ENCODE measurements around a stretch of chr18.

DNA sequence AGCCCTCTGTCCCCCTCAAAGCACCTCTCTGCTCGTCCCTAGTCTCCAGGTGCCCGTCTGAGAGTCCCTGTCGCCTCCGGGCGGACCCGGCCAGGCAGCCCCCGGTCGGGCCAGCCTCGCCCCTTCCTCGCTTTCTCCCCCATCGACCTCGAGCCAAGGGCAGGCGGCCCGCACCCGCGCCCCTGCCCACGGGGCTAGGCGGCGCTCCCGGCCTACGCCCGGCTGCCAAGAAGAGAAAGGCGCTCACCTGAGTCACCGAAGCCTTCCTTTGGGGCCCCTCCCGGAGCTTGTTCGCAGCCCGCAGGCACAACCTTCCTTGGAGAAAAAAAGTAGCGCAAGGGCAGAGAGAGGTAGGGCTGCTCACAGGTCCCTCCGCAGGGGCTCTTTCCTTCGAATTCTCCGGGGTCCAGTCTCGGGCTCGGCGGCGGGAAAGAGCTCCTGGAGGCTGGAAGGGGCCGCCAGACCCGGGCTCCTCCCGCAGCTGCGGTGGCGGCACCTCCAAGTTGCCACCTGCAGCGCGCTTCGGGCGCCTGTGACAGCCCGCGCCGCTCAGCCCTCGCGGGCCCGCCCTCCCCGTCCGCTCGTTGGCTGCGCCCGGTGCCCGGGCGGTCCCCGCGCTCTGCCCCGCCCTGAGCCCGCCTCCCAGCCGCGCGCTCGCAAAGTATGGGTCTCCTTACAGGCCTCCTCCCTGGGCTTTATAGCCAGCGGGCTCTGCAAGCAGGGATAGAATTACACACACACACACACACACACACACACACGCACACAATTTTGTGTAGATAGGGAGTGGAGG lies 86.5 kb upstream of the EPB41L3 start:
- PRO-cap: unidirectional peak, minus-strand start at position 505 of the sequence

DNA sequence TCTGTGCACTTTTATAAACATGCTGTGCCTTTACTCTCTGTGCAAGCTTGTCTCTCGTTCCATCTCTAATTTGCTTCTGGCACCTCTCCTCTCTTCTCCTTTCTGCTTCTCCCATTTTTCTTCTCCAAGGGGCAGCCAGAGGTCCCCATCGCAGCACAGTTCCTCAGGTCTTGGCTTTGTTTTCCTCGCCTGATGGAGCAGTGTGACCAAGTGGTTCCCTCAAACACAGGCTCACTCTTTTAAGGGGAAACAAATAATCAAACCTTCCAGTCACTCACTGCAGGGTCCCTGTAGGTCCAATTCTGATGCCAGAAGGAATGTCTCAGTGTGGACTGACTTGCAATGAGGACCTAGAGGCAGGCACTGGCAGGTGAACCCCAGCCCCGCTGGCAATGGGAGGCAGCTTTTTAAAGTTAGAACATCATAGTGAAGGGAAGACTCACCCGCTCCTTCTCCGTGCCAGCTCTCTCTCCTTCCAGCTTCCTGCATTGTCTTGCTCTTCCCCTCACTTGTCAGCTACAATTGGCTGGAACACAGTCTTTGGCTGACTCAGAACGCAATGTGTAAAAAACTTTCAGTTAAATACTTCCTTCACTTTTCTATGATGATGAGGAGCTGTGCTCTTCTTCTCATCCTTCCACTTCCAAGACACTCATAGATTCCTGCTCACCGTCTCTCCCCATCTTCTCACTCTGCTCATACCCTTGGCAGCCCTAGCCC lies 117.7 kb upstream of the TMEM200C start:
- PRO-cap: no peak

GRCh38 chr18:6362860-6363059 lies 52.0 kb downstream of the L3MBTL4 start:
- PRO-cap: no peak

DNA sequence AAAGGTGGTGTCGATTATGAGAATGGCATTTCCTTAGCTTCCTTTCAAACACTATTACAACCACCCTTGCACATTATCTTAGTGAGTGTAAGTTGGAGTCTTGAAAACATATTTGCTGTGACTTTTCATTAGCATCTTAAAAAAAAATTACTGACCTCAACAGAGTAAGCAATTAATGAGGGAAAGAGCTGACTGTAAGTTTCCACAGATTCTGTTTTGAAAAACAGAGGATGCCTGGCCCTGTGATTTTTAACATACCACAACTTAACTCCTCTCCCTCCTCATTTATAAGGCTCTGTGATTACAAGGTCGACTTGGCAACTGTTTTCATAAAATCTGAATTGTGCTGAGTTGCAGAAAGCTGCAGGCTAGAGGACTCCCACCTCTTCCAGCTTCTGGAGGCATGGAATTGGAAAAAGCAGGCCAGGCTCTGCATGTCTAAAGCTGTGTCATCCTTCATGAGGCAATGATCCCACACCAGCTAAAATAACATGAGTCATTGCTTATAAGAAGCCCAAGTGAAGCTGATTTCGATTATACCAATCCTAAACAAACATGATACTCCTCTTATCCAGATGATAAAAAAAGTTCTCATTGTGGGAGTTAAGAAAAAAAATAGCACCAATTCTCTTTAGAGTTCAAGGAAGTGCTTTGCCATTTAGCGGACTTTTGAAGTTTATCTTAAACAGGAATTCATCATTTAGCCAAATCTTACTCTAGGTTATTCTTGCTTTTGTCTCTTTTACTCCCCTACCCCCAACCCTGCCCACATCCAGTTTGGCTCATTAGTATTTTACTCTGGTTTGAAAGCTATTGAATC lies 11.7 kb downstream of the ARHGAP28 start:
- PRO-cap: no peak

DNA sequence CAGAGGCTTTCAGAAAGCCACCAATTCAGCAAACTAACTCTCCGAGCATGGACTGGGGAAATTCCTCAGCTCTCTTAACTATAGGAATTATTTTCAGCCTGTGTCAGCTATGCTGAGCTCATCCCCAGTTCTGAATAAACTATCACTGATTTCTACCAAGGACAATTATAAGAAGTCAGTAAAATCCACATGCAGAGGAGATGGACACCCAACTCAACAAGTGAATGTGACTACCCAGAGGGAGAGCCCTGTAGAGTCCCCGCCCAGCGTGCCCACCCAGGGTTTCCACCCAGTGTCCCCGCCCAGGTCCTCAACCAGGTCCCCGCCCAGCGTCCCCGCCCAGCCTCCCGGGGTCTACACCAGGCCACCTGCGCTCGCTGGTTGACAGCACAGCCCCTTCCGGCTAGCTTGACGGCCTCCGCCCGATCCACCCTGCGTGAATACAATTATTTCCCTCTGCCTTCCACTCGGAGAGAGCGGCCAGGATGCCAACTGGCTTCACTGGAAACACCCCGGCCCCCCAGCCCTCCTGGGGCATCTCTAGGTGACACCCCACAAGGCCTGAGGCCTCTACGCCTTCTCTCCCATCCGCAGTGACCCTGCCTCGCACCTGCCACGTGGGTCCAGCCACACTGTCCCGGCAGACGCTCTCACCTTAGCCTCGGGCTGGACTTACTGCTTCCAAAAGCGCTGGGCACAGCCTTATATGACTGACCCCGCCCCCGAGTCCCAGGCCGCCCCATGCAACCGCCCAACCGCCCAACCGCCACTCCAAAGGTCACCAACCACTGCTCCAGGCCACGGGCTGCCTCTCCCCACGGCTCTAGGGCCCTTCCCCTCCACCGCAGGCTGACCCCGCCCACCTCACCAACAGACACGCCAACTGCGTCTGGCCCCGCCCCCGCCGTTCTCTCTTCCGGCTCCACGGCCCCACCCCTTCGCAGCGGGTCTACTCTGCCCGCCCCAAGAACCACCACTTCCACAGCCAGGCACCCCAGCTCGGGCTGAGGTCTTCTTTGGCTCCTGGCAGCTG lies 188.2 kb downstream of the LAMA1 start:
- PRO-cap: no peak

- PRO-cap: no peak
These were observed 80.6 kb upstream of the PTPRM start for GRCh38 chr18:7486535-7486929.

DNA sequence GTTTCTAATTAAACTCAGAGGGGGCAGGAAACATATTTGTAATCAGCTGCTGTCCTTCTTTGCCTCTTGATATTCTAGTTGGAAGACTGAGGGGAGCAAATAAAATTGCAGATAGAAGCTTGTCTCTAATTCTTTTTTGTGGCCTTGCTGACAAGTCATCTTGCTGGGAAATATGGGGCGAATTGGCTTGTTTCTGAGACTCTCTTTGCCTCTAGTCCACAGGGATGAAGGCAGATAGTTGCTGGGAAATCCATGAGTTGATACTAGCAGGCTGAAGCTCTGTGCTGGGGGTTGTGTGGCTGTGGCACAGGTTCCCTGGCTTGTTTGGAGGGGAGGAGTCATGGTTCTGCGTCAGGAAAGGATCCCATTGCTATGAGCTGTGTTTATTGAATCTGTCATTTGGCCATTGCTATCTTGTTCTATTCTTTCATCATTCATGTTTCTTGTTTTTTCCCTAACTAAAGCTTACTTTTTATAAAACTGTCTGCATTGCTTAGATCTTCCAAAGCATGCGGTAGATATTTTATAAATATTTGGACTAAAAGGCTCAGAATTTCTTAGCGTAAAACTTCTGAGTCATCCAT lies 335.2 kb downstream of the PTPRM start:
- PRO-cap: no peak

GRCh38 chr18:8113499-8113901 lies 495.7 kb upstream of the RAB12 start:
- PRO-cap: no peak

GRCh38 chr18:8797135-8797594 lies 91.8 kb downstream of the MTCL1 start:
- PRO-cap: no peak

DNA sequence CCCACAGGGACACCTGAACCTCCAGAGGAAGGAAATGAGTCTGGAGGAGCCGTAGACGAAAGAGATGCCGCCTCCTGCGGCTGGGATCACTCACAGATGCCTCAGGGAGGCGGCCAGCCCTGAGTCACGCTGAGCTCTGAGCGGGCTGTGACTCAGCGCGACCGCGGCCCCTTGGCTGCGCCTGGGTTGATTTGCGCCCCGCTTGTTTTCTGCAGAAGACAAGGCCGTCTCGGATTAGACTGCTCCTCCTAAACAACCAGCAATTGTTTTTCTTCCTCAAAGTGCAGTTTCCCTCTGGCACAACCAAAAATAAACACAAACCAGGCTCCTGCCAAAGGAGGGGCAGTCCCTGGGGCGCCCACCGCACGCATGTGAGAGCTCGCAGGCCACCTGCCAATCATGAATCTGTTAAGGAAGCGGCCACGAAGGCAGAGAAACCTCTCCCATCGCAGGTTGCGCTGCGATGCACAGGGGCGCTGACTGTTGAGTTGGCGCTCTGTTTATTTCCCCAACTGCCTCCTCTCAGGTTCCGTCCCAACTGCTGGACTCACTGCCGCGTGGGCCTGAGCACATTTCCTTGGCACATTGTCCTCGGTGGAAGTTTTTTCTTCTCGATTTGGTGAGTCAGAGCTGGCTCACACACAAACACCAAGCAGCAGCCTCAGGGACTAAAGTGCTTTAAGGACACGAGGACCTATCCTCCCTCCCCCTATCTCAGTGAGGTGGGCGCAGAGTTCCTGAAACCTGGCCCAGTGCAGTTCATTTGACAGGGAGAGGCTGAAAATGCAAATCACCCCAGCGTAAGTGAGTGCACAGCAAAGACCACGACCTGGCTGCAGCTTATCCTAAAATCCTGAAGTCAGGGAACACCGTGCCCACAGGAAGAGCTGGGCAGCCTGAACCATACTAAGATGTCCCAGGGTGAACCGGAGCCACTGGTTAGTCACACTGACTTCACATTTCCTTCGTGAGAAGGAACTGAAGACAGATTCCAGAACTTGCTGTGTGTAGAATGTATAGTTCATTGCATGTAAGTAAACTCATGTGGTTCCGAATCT lies 85.0 kb upstream of the NDUFV2 start:
- PRO-cap: bidirectional peak, plus-strand start at position 206 of the sequence, minus-strand start at position 98 of the sequence; unidirectional peak, minus-strand start at position 540 of the sequence

GRCh38 chr18:9117165-9117741 lies 14.8 kb downstream of the NDUFV2 start:
- PRO-cap: no peak

DNA sequence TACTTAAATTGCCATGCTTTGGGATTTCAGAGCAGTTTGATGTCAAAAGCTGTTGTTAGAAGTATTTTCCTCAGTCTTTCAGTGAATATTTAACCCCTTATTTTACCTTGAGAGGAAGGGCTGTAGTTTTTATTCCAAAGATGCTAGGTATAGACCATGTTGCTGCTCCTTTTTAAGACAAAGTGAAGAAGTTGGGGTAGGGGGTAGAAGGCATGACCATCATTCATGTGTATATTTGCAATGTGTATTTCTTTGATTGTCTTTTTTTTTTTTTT lies 49.8 kb downstream of the ANKRD12 start:
- PRO-cap: no peak

DNA sequence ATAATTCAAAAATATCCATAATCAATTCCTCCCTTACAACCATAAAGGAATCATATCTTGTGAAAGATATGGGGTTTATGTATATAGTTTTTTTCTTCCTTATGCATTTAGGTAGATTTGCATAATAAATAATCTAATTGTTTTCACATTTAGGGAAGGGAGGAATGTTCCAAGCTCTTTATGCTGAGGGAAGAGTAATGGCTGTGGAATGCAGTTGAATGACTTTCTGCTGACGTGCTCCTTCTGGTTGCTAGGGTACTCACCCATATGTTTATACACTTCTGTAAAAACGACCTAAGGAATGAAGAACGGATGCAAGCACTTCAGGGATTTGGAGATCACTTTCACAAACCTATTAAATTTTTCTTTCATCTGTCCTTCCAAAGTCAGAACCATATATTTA lies 29.2 kb upstream of the PPP4R1 start:
- PRO-cap: no peak

DNA sequence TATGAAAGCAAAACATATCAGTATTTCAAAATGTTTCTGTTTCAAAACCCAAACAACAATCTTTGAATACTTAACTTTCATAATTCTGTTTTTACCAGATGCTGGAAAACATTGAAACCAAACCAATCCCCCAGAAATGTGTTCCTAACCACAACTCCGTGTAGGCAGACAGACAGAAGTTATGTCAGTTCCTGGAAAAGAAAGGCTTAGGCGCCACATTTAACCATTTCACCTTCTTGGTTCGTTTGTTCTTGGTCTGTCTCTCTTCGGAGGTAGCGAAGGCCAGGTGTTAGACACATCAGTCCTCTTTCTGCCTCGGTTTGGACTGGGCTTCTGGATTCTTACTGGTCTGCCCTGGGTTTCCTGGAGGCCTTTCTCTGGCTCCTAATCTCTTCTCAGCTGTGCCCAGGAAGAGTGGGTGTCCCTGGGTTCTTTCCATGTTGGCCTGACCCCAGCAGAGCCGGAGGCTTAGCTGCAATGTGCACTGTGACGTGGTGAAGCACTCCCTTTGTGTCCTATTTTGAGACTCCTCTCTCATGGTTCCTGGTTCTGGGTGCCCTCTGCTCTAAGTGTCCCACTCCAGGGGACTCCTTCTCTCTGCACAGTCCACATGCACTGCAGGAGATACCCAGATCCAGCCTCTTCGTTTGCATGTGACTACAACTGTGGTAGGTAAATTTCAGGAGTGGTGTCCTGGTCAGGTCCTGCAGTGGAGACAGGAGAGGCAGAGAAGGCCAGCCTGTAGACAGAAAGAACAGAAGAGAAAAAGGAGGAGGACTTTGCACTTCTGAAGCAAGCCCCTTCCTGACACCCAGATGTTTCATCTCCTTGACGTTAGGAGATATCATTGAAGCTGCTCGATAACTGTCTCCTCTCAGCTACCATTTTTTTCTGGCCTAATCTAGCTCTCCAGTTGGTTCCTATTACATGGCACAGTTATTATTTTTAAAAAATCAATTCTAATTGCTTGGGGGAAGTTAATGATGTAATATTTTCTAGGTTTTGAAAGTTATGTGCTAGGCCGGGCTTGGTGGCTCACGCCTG lies 22.9 kb upstream of the RAB31 start:
- PRO-cap: no peak

- PRO-cap: bidirectional peak, plus-strand start at chr18:9709007, minus-strand start at chr18:9708879; bidirectional peak, plus-strand start at chr18:9709195, minus-strand start at chr18:9709071
These were observed 692 bp downstream of the RAB31 start for GRCh38 chr18:9708544-9709441.

DNA sequence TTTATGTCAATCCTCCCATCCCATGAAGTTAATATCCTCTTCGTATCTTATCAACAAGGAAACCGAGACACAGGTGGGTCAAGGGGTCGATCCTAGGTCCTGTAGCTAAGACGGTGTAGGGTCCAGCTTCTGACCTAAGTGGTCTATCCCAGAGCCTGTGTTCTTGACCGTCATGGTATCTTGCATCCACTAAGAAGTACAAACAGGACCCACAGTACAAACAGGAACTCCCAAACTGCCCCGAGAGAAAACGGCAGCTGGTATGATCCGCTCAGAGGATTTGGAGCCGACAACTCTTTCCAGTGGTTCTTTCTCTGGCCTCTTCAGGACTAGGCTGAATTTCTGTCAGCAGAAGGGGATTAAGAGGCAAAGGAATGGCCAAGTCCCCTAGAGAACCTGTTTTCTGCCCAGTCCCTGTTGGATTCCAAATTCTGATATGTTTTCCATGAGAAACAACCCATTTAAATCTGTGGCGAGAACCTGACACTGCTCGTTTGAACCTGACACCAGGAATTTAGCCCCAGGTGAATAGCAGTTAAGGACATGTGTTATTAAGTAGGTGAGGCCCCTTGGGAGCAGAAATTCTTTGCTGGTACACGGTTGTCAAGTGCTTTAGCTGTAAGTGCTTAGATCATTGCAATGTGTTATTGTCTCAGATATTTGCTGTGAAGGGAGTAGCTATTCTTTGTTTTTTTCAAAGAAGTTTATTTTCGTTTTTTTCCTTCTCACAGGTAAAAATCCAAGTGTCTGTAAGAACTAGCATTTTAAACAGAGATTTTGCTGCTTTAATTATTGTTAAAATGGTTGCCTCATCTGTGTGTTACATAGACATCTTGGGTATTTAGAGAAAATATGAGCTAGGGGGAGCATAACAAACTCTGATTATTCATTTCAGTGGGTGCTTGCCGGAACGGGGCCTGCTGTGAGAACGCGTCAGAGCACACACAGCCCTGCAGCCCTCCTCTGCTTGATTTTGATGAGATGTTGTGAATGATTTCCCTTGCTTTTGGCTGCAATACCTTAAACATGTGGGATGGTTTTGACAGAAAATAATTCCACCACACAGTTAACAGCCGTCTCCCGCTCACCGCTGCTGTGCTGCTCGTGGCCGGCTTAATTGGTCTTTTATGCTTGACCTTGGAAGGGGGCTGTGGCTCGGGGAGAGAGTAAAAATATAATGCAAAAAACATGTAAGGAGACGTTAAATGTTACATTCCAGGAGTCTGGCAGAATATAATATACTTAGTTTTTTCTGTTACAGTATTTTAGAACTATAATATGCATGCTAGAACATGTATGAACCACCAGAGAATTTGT lies 50.3 kb upstream of the TXNDC2 start:
- PRO-cap: no peak

- PRO-cap: no peak
These were observed 11.7 kb downstream of the VAPA start for GRCh38 chr18:9925281-9926213.

DNA sequence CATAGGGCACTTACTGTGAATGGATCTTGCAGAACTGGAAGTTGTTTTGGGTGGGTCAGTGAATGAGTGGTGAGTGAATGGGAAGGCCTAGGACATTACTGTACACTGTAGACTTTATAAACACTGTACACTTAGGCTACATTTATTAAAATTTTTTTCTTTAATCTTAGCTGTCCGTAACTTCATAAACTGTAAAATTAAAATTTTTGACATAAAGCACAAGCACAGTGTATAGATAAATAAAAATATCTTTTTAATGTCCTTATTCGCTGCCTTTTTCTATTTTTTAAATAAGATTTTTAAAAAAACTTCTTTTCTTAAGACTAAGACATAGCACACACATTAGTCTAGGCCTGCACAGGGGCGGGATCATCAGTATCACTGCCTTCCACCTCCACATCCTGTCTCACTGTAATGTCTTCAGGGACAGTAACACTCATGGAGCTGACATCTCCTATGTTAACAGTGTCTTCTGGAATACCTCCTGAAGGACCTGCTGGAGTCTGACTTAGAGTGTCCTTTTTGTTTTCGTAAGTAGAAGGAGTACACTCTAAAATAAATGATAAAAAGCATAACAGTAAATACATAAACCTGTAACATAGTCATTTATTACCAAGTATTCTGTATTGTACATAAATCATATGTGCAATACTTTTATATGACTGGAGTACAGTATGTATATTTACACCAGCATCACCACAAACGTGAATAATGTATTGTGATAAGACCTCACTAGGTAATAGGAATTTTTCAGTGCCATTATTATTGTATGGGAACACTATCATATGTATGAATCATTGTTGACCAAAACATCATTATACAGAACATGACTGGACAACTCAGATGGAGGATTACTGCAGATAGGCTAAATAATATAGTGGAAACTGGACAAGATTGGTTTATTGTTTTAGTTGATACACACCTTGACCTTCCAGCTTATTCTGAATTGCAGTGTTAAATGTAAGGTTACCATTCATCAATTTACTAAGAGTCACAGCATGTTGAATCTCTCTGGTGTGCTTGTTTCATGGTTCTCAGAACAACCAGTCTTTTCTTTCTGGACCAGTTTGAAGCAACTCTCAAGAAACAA lies 33.2 kb downstream of the VAPA start:
- PRO-cap: no peak

- PRO-cap: unidirectional peak, plus-strand start at chr18:10024278
These were observed 110.2 kb downstream of the VAPA start for GRCh38 chr18:10023984-10024391.

DNA sequence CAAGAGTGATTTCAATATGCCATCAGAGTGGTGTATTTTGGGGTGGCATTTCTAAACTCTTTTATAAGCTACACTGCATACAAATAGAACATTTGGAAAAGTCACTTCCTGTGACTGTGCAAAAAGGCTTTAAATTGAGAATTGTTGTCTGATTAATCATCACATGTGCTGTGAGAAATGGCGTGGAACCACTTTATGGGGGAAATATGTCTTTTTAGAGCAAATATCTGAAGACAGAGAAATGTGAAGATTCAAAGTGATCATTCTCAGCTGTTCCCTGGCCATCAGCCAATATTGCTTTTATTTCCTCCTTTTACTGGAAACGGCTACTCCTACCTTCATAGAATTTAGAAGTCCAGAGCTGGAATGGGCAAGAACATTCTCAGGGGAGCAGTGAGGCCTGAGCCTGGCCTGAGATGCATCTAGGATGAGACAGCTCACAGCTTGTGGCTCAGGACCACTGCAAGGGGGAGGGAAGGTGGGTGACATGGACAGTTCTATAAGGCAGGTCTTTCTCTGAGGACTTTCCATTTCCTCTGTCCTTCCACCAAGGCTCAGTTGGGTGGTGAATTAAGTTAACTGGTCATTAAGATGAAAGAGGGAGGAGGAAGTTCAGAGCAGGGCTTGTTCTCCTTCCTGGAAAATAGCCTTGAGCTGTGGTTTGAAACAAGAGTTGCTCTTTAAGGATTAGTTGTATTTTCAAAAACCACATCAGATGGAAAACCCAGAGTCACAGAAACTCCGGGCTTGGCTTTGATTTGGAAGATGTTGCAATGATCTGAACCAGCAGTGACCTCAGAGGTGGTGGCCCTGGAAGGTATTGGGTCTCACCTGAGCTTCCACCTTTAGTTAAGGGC lies 144.2 kb downstream of the VAPA start:
- PRO-cap: unidirectional peak, minus-strand start at position 540 of the sequence

All from left lung (tissue), 1 donor.